ENCODE data around the gene MTHFSD.

- PRO-cap, 3 experiments: no peak in any of the 3 experiments
- RRBS: no CpG with 5 or more reads among the region's 9 CpGs
These were observed 95.1 kb upstream of the FOXF1 start for GRCh38 chr16:86415181-86415729.

- PRO-cap, 3 experiments: no peak in any of the 3 experiments
- RRBS: no CpG with 5 or more reads among the region's 29 CpGs
These were observed 3.2 kb downstream of the FOXF1 start for GRCh38 chr16:86513525-86513990.

- PRO-cap, 3 experiments: peak in 3 of 3 experiments; most common plus-strand start chr16:86555320 (in 3); most common minus-strand start chr16:86555184 (in 3)
- RRBS: under 1% methylated on average over 27 of the region's 60 CpGs
These were observed at the start of gene MTHFSD for GRCh38 chr16:86554636-86555398. TSS of gene MTHFSD (minus strand) at chr16:86555235.

DNA sequence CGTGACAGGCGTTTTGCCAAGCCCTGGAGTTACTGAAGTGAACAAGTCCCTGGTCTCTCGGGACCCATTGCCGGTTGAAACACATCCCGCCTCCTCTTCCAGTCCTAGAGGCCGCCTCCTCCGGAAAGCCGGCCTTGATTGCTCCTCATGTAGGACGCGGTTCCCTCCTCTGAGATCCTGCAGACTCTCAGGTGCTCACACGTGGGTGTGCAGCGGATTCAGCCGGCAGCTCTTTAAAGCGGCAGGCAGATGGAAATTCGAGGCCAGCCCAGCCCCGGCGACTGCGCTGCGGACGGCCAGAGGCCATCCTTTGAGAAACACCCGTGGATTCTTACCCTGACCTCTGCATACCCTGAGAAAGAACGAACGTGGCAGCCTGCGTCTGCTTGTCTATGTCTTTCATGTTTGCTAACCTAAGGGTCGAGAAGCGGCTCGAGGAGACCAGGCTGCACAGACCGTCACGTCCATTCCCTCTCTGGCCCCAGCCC is 408 bp upstream of the MTHFSD start:
- PRO-cap, 3 experiments: no peak in any of the 3 experiments
- RRBS: 4% methylated on average over 13 of the region's 29 CpGs

DNA sequence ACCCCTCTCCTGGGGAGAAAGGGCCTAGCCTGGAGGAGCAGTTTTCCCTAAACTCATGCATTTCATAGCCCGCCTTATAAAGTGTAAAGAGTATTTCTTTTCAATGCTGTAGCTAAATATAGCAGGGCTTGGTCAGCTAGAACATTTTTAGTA is 7.8 kb downstream of the FOXL1 start:
- PRO-cap, 3 experiments: no peak in any of the 3 experiments
- RRBS: no CpG with 5 or more reads among the region's 1 CpG

GRCh38 chr16:86608041-86608723 is 29.8 kb downstream of the FOXL1 start:
- PRO-cap, 3 experiments: no peak in any of the 3 experiments
- RRBS: no CpG with 5 or more reads among the region's 7 CpGs

GRCh38 chr16:86741231-86742177 is 163.2 kb downstream of the FOXL1 start:
- PRO-cap, 3 experiments: no peak in any of the 3 experiments
- RRBS: 6% methylated on average over 5 of the region's 30 CpGs

DNA sequence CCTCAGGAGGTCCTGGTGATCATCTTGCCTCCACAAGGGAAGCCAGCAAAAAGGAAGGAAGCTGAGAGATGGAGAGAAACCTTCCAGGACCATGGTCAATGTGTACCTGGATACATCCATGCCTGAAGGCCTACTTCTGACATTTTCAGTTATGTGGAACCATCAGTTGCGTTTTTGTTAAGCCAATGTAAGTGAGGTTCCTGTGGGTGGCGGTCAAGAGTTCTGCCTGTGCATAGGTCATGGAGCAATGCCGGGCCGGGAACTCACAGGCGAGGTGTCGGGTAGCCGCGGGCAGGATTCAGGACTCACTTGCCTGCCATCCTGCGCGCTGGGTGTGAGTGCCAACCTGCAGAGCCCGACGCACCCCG is 430 bp downstream of the C16orf95 start:
- PRO-cap, 3 experiments: peak in 2 of 3 experiments; most common plus-strand start position 247 of the sequence (in 2)
- RRBS: 0% methylated on average over 5 of the region's 13 CpGs

DNA sequence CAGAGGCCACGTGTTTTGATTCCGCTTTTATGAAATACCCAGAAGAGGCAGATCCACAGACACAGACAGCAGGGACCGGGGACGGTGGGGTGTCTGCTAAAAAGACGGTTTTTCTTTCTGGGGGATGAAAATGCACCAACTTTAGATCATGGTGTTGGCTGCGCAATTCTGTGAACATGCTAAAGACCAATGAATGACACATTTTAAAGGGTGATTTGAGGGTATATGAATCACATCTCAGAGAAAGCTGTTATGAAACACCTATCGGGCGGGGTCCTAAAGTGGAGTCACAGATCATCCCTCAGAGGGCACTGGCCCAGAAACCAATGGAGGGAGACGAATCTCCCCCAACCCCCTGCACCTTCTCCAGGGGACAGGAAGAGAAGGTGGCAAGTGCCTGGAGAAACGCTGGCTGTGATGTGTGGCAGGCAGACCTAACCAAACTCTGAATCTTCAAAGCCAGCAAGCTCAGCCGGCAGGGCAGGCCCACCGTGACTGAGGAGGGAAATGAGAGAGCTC is 26.0 kb downstream of the KLHDC4 start:
- PRO-cap, 3 experiments: no peak in any of the 3 experiments
- RRBS: 36% methylated on average over 2 of the region's 12 CpGs

DNA sequence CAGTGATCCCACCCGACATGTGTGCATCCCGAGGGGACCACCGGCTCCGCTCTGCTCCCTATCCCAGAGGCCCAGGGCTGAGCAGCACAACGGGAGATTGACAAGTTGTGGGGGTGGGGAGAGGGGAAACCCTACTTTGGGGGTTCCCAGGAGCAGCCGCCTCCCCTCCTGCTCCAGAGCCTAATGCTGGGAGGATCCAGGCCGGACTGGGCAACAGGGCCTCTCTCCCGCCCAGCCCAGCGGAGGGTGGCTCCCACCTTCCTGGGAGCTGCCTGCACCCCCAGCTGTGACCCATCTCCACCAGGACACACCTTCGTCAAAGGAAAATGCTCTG is 25.5 kb downstream of the KLHDC4 start:
- PRO-cap, 3 experiments: no peak in any of the 3 experiments
- RRBS: 57% methylated on average over 3 of the region's 10 CpGs

- PRO-cap, 3 experiments: no peak in any of the 3 experiments
- RRBS: no CpG with 5 or more reads among the region's 36 CpGs
These were observed 530 bp upstream of the KLHDC4 start for GRCh38 chr16:87766182-87766850.

DNA sequence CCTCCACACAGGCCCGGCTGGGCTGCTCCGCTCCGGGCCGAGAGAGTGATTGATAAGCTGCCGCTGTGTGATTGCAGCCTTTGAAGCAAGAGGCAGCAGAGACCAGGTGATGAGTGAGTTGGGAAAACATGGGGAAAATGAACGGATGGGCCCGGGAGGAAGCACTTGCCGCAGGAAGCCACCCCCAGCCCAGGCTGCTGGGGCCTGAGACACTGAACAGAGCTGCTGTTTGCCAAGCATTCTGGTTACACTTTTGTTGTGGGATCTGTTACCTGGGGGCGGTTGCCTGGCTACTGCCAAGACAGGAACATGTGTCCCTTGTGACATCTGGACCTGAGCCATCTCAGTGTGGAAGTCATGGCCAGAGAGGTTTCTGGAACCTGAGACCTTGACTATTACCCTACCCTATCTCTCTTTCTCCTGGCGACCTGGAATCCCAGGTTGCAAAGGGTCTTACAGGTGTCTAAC is 46.5 kb upstream of the KLHDC4 start:
- PRO-cap, 3 experiments: no peak in any of the 3 experiments
- RRBS: 24% methylated on average over 3 of the region's 10 CpGs

DNA sequence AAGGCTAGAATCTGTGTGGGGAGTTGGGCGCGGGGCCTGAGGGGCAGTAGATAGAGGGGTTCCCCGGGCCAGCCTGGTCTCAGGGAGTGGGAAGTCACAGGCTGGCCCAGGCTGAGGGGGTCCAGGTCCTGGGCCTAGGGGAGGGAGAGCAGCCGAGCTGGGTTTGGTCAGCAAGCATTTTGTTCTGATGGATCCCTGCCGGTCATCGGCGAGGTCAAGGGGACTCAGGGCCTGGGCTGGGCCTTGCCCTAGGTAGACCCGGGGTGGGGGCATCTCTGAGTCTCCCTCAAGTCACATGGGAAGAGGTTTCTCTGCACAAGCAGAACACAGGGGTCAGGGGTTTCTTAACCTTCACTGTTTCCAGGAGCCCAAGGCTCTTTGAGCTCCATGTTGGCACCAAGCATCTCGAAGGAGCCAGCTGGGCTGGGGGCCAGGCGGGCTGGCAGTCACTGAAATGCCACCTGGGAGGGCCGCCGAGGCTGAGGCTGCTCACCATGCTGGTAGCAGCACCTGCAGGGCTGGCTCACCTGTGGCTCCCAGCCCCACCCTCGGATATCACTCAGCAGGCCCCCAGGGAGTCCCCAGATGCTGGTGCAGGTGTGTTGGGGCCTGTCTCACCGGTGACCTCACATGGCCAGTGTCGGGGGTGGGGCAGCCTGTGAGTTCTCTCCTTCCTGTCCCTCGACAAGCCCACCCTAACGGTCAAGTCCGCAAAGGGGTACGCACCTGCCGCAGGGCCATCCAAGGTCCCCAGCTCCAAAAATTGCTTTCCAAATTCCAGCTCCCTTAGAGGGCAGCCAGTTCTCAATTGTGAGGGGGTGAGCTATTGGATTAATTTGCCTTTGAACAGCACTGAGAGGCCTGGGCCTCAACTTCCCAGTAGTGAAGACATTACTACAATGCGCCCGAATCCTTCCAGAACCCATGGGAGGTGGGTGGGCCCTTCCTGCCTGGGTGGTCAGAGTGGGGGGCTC is 40.9 kb downstream of the SLC7A5 start:
- PRO-cap, 3 experiments: no peak in any of the 3 experiments
- RRBS: 91% methylated on average over 4 of the region's 22 CpGs

GRCh38 chr16:87838754-87839609 is 30.3 kb downstream of the SLC7A5 start:
- PRO-cap, 3 experiments: no peak in any of the 3 experiments
- RRBS: 92% methylated on average over 8 of the region's 28 CpGs

DNA sequence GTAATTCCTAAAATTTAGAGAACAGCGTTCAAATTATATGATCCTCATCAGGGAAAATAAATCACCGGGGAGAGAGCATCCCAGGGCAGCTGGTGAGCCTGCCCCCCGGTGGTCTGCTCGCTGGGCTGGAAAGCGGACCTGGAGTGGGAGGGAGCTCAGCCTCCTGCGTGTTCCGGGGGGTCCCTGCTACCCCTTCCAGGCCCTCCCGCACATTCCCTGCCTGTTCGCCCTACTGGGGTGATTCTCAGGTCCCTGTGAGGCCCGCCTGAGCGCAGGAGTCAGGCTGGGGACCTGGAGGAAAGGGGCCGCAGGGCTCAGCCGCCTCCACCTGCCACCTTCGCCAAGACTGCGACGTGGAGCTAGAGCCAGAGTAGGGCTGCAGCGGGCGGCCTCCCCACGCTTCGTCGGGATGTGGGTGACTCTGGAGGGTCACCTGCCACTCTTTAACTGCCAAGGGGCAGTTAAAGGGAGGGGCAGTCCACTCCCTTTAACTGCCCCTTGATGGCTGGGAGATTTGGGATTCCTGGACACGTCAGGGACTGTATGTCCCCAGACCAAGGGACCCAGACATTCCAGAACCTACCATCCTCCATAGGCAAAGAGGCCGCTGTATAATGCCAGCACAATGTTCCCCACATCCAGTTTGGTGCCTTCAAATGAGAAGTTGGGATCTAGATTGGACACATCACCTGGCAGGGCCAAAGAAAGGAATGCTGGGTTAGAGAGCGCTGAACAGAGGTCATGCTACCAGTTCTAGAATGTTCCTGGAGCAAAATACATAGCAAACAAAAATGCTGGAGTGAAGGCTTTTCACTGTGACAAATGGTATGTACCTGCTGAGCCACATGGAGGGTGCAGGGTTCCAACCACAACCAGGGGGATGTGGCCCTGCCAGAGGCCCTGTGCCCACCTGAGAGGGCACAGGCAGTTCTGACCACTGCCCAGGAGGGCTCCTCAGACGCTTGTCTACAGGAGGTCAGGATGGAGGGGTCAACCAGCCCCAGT is 28.5 kb downstream of the SLC7A5 start:
- PRO-cap, 3 experiments: no peak in any of the 3 experiments
- RRBS: 83% methylated on average over 6 of the region's 25 CpGs

DNA sequence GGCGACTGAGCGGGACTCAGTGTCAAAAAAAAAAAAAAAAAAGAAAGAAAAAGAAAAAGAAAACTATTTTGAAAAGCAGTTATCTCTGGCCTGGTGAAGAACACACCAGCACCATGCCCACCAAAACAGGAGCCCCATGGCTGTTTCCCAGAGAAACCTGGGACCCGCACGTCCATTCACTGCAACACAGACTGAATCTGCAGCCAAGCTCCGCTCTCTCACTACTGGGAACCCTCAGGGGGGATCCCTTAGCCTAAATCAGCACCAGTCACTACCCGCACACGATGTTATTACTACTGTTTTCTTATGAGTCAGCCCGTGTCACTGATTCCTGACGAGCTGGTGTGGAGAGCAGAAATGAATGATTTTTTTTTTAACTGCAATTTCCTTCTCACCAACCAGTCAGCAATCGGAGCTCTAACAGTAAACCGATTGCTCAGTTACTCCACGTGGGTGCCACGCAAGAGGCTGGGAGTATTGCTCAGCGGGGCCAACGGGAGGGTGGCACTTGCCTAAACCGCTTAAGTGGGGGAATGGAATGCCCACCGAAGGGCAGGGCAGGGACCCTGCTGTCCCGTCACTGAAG is 1.1 kb downstream of the SLC7A5 start:
- PRO-cap, 3 experiments: peak in 1 of 3 experiments; most common plus-strand start position 524 of the sequence (in 1); most common minus-strand start position 263 of the sequence (in 1)
- RRBS: no CpG with 5 or more reads among the region's 18 CpGs

DNA sequence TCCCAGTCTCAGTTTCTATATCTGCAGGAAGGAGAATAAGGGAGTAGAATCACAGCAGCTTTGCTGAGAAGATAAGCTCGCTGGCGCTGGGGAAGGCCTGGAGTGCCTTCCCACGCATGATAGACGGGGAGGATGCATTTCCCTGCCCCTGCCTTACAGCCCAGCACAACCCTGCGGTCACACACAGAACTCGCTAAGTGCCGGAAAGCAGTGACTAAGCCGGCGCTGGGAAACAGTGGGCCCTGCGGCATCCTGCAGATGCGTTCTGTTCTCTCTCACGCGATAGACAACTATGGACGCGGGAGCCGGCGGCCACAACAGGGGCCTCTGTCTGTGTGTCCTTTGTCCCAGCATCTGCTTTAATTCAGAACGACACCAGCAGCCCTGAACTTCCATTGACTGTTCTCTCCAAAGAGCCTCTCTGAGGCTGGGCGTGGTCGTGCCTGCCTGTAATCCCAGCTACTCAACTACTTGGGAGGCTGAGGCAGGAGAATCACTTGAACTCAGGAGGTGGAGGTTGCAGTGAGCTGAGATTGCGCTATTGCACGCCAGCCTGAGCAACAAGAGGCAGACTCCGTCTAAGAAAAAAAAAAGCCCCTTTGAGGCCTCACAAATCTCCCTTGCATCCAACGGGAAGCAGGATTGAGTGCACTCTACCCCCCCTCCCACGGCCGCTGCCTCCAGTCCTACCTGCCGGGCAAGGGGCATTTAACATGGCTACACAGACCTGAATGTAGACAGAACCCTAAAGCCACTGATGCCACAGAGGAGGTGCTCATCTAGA is 4.6 kb downstream of the CA5A start:
- PRO-cap, 3 experiments: no peak in any of the 3 experiments
- RRBS: 52% methylated on average over 8 of the region's 27 CpGs

DNA sequence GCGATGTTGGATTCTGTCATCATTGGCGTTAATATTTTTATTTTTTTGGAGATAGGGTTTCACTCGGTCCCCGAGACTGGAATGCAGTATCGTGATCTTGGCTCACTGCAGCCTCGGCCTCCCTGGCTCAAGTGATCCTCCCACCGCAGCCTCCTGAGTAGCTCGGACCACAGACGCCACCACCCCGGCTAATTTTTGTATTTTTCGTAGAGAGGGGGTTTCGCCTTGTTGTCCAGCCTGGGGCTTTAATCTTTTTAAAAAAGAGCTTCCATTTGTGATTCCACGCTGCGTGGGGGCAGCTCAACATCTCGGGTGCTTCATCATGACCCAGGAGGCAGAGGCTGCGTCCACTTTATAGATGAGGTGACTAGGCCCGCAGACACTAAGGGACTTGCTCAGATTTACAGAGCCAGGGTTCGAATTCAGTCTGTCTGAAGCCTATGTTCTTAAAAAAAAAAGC is 1.5 kb downstream of the BANP start:
- PRO-cap, 3 experiments: no peak in any of the 3 experiments
- RRBS: no CpG with 5 or more reads among the region's 18 CpGs

GRCh38 chr16:87956780-87957416 is 5.7 kb downstream of the BANP start:
- PRO-cap, 3 experiments: no peak in any of the 3 experiments
- RRBS: no CpG with 5 or more reads among the region's 24 CpGs

- PRO-cap, 3 experiments: peak in 1 of 3 experiments; most common minus-strand start chr16:87968735 (in 1)
- RRBS: no CpG with 5 or more reads among the region's 6 CpGs
These were observed 17.2 kb downstream of the BANP start for GRCh38 chr16:87968447-87968842.

All from breast (tissue), 4 donors.